Mammary microvascular endothelial cell (primary cell): ENCODE measurements around the genes KCNC1, SAA1, LDHC and MRGPRX2.

DNA sequence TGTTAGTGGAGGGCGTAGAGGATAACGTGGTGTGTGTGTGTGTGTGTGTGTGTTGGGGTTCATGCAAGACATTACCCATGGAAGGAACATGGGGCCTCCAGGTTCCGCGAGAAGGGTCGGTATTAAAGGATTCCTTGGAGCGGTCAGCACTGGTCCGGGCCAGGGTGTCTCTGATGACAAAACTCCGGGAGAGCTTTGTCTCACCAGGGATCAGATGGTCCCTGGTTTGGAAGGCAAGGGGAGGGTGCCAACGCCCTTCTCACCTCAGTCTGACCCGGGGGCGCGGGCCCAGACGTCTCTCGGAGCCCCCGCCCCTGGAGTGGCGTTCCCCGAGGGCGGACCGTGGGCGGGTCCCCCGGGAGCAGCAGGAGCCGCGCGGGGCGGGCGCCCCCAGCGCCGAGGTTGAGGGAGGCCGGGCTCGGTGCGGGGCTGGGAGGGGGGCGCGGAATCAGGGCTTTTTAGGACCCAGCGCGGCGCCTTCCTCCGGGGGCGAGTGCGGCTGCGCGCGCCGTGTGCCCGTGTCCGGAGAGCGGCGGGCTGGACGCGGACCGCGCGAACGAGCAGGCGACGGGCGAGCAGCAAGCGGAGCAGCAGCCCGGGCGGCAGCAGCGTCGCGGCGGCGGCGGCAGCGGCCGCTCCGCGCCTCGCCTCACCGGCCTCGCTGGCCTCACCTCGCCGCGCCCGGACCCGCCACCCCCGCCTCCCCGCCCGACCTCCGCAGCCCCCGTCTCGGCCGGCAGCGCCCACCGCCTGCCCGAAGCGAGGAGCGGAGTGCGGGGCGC lies at the start of gene KCNC1:
KCNC1 (plus strand) TSS at position 547 of the 782 bp plus-strand sequence.
- RAMPAGE, long total RNA, result no peak

DNA sequence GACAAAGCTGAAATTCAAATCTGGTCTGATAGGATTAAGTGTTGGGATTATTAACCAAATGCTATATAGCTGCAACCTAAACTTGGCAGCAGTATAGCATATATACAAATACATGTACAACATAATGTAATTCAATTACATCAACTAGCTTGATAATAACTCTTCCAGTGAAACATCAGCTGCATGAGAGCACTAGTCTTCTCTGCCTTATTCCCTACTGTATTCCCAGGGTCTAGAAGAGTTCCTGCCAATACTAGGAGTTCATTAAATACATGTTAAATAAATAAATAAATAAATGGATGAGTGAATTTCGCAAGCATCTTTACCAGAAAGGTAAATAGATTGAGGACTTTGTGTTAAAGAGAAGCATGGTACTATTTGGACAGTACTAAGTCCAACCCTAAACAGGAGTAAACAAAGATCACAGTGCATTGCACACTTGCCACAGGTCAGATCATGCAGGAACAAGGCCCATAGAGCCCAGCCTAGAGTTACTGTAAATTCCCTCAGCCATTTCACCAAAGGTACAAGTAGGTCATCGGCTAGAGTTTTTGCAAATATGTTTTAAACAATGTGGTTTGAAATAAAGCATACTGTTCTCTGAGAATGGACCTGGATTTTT lies 12.7 kb downstream of the SAA4 start:
- RAMPAGE, long total RNA, result no peak

DNA sequence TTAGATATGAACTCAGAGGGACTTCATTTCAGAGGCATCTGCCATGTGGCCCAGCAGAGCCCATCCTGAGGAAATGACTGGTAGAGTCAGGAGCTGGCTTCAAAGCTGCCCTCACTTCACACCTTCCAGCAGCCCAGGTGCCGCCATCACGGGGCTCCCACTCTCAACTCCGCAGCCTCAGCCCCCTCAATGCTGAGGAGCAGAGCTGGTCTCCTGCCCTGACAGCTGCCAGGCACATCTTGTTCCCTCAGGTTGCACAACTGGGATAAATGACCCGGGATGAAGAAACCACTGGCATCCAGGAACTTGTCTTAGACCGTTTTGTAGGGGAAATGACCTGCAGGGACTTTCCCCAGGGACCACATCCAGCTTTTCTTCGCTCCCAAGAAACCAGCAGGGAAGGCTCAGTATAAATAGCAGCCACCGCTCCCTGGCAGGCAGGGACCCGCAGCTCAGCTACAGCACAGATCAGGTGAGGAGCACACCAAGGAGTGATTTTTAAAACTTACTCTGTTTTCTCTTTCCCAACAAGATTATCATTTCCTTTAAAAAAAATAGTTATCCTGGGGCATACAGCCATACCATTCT lies at the start of gene SAA1:
SAA1 (plus strand) TSS at position 440 of the 588 bp plus-strand sequence.
- RAMPAGE, long total RNA, result no peak

DNA sequence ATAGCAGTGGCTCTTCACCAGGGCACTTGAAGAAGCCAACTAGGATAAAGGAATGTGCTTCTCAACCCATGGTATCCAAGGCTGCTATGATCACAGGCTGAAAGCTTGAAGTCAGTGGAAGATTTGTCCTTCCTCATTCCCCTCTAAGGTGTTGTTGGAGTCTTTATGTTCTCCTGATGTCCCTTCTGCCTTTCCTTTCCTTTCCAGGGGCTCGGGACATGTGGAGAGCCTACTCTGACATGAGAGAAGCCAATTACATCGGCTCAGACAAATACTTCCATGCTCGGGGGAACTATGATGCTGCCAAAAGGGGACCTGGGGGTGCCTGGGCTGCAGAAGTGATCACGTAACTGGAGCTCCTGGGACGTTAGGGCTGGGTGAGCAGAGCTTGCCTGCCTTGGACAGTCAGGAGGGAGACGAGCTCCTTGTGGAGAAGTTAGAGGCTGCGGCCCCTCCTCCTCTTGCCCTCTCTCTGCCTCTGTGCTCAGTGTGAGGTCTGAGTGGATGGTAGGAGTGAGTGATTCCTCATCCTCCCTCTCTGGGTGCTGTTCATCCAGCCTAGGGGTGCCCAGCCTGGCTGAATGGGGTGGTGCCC lies 3.0 kb downstream of the SAA1 start:
- RAMPAGE, long total RNA, result no peak

DNA sequence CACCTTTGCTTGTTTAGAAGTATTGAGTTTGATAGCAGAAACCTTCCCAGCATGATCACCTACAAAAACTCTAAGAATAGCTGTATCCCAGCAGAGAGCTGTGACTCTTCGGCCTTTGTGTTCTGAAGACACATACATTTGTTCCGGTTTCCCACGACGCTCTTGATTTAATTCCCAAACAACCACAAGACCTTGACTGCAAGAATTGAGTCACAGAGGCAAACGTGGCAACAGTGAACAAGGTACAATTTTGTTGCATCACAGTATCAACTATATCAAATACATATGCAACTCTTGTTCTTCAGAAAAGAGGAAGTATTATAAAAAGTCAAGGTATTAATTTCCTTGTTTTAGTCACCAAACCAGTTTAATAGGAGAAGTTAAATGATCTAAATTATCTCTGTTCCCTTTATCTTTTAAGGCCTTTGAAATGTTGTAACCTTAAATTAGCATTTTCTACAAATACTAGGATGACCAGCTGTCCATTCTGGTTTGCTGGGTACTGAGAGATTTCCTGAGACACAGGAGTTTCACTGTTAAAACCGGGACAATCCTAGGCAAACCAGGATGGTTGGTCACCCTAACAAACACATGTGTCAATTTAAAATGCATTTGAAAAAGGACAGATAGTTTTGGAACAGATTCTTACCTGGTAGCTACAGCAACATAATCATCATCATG lies 11.1 kb downstream of the HPS5 start:
- RAMPAGE, long total RNA, result no peak

- RAMPAGE, long total RNA, result no peak
Measured at GRCh38 chr11:18402735-18403202, 8.4 kb downstream of the LDHA start.

GRCh38 chr11:18412078-18412435 lies at the start of gene LDHC:
Gene LDHC, plus strand, starts transcription at chr11:18412318.
- RAMPAGE, long total RNA, result no peak

GRCh38 chr11:18634655-18635031 lies 501 bp upstream of the SPTY2D1 start:
- RAMPAGE, long total RNA, result no peak

- RAMPAGE, long total RNA, result no peak
Measured at GRCh38 chr11:18721423-18722258, 4.3 kb downstream of the IGSF22 start.

GRCh38 chr11:19060442-19060927 lies at the start of gene MRGPRX2:
Gene MRGPRX2, minus strand, starts transcription at chr11:19060717.
- RAMPAGE, long total RNA, result no peak

- RAMPAGE, long total RNA, result no peak
Measured at GRCh38 chr11:19136468-19137009, 19.6 kb downstream of the ZDHHC13 start.

DNA sequence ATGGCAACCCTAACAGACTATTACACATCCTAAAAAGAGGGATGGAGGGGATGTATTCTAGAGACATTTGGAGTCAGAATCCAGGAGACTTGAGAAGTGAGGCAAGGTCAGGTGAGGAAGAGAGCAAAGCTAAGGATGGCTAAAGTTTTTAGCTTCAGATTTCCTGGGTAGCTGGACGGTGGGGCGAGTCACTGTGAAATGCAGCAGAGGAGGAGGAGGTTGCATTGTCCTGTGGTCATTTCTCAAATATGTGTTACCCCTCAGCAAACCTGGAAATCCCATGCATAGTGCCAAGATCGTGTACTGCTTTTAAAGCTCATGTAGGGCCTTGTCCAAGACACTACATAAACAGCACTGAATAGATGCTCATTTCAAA lies 20.5 kb downstream of the CSRP3 start:
- RAMPAGE, long total RNA, result no peak

- RAMPAGE, long total RNA, result no peak
Measured at GRCh38 chr11:19200889-19201407, 835 bp downstream of the CSRP3 start.

DNA sequence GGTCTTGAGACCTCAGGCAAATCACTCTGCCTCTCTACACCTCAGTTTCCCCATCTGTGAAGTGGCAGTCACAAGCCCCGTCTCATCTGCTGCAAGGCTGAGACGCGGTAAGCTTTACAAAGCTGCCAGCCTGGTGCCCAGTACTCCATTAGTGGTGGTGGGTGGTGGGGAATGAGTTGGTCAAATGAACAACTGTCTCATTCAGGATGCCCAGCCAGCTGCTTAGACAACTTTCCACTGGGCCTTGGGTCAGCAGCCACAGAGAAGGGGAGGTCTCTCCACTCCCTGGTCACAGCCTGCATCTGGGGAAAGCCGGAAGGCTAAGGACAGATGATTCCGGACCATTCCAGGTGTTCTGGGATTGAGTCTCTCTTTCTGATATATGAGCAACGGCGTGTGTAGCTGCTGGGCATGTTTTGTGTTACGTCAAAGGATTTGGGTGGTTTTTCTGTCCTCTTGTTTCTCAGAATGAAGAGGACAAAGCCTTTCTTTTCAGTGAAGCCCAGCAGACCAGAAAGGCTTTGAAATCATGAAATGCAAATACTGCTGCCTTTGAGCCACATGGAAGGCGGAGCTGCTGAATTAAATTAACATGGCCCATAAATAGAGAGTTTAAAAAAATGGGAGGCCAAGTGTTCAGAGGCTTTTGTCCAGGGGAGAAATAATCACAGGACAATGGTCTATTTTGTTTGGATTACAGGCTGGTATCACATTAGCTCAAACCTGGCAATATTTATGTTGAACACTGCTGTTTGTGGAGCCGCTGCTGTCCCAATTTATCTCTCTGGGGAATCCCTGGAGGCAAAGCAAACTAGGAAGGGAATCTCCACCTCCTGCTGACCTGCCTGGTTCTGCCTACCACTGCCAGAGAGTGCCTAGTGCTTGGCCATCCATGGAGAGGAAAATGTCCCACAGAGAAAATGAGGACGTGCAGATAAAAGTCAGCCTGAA lies 234.3 kb upstream of the E2F8 start:
- RAMPAGE, long total RNA, result no peak

DNA sequence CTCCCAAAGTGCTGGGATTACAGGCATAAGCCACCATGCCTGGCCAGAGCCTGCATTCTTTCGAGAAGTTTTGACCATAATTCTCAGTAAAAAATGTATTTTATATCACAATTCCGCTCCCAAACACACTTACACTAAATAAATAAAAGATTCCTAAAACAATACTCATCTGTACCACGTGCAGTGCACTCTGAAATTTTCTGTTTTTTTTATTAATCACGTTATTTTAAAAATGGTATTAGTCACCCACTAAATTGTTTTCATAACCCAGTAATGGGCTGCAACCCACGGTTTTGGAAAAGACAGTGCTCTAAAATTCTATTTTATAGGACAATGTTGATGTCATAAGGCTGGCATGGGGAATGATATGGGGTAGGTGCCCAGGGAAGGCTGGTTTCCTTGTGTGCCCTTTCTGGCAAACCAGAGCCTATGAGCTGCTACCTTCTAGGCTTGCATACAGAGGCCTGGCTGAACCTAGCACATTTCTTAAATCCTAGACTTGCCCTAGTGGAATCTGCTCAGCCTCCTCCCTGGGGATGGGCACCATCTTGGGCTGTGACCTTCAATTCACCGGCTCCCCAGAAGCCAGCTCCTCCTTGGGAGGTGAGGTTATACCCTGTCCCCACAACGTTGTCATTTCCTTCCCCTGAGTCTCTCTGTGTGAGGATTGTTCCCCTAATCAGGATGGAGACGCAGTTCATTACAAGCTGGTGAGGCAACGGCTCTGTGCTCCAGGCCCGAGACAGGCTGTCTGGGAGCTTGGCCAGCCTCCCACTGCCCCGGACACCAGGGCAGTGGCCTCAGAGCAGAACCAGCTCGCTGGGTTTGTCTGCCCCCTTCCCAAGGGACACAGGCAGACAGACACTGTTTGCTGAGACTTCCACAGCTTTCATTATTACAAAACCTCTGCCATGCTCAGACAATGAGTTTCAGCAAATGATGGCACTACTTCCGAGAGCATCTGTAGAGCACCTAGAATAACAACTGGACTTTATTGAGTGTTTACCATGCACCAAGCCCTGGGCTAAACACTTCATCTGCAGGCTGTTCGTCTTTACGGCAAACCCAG lies 116.5 kb upstream of the NAV2 start:
- RAMPAGE, long total RNA, result no peak

DNA sequence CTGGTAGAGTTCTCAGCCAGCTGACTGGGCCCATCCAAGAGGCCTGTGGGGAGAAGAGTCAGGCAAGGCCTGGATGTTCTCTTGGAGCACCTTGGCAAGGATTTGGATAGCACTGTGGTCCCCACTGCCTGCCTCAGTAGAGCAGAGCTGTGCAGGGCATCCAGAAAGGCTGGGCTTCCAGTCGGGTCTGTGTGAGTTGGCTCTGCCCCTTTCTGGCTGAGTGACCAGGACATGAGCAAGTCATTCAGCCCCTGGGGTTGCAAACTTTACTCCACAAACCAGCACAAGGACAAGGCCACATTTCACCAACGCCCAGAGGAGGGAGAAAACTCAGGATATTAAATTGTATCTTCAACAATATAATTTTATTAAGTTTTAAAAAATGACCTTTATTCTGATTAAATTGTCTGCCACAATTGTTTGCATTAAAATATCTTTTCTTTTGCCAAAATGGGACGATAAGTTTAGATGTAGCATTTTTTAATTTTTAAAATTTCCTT lies 29.1 kb upstream of the NAV2 start:
- RAMPAGE, long total RNA, result no peak

DNA sequence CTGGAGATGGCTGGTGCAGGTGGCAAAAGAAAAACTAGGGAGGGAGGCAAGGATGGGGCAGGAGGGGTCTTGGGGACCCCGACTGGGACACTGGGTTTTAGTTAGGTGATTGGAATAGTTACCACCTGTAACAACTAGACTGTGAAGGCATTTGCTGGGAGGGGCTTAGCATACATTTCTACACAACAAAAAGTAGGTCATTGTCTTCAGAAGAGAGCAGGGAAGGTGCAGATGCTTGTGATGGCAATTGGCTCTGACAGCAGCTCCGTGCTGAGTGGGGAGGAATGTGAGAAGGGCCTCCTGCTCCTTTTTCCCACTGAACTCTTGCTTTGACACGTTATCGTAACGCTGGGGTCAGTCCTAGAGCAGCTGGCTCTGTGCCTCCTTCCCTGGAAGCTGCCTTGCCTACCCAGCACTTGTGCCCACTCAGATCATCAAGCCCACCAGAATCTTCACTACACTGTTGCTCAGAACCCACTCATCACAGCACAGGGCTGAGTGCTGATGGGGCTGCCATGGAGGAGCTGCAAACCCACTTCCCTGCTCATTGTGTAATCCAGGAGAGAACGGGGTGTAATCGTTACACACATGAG lies 15.0 kb upstream of the NAV2 start:
- RAMPAGE, long total RNA, result no peak

DNA sequence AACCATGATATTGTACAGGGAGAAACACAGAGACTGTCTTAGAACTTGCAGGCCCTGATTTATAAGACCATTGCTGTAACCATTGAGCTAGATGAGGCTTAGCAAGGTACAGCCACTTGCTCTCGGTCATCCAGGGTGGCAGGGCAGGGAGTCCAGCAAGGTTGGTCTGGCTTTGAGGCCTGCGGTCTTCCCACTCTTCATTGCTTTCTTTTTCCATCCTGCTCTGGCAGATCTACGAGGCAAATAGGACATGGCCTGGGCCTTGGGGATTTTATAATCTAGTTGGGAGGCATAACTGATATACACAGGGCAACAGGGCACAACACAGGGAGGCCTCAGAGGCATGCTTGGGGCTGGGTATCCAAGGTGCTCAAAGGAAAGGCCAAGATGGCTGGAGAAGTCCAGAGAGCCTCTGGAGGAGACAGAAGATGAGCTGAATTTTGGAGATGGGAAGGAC lies 4.4 kb downstream of the NAV2 start:
- RAMPAGE, long total RNA, result no peak

GRCh38 chr11:19733200-19733682 lies 20.6 kb downstream of the NAV2 start:
- RAMPAGE, long total RNA, result no peak

GRCh38 chr11:19775143-19775570 lies 62.5 kb downstream of the NAV2 start:
- RAMPAGE, long total RNA, result no peak